ENCODE results near the gene PDSS2.

DNA sequence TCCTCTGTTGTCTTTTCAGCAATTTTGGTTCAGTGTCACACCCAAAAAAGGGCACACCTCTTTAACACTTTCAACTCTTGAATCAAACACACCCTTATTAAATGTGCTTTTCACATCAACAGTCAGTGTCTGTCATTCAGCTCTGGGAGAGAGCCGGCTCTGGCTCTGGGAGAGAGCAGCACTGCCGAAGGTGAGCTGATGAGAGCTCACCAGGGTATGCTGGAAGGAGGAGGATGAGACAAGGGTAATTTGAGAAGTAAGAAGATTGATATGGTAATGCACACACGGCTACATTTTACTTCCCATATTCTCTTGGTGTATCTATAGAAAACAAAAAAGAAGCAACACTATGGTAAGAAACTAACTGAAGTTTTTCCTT lies 134.2 kb downstream of the RTN4IP1 start:
- PRO-cap, result no peak

DNA sequence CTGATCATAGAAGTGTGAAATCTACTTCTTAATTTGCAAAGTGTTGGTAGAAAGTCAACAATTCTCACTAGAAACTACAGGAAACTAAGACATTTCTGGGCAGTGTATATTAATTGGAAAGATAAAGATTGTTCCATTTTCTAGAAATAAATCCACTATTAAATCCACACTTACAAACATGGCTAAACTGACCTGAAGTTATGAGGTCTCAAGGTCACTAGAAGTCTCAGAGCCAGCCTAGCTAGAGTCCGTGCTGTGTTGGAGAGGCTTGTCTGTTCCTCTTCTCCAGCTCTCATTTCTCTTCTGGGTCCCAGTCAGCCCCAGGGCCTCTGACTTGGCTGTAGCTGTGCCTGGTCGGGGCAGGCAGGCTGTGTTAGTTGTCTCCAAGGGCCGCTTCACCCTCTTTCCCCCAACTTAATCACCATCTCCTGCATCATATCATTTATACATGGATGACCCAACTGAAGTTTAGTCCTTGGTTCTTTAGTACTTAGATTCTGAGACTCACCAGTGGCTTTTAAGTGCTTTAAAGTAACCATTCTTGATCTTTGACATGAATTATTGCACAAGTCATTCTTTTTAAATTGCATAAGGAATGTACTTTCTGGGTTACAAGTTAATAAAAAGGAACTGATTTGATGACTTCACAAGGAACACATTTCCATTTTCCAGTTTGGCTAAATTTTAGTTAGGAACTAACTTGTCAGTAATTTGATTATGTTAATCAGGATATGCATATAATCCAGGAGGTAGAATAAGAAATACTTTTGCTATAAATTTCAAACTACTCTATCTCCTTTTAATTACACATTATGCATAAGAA lies 127.4 kb downstream of the RTN4IP1 start:
- PRO-cap, result no peak

- PRO-cap, result no peak
Measured at GRCh38 chr6:106511433-106512039, 117.8 kb downstream of the RTN4IP1 start.

DNA sequence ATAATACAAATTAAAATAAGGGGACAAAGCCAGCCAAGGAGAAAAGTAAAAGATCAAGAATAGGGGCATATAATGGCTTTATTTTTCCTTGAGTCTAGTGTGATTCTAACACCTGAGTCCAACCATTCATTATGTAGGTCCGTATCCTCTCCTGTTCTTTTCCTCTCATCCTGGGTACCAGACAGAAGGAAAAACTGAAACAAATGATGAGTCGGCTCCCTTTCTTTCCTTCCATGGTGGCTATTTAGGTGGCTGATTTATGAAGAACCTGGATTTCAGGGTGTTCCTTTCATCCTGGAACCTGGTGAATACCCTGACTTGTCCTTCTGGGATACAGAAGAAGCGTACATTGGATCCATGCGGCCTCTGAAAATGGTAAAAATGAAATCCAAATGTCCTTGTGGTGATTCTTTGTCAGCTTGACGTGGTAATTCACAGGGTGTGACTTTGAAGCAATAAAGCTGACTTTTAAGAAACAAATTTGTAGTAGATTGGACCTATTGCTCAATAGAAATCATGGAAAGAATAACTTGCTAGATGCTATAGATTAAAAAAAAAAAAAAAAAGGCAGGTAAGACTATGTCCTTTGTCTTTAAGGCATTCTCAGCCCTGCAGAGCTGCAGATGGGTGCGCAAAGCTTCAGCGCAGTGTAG lies 90.0 kb downstream of the RTN4IP1 start:
- PRO-cap, result no peak

- PRO-cap, result no peak
Measured at GRCh38 chr6:106546765-106547222, 82.5 kb downstream of the RTN4IP1 start.

DNA sequence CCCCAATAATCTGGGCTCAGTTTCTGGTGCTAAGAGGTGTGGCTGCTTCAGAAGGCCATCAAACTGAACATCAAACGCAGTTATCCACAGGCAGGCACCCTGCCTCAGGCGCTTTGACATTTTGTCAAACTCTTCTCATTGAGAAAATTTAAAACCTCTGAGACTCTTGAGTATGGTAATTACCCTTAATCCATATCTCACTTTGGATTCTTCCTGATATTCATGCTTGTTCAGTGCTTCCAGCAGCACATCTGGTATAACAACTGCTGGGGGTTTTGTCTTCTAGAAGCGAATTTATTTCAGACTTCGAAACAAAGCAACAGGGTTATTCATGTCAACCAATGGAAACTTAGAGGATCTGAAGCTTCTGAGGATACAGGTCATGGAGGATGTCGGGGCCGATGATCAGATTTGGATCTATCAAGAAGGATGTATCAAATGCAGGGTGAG lies 68.2 kb downstream of the RTN4IP1 start:
- PRO-cap, result no peak

GRCh38 chr6:106715304-106715503 lies 85.8 kb downstream of the QRSL1 start:
- PRO-cap, result no peak

DNA sequence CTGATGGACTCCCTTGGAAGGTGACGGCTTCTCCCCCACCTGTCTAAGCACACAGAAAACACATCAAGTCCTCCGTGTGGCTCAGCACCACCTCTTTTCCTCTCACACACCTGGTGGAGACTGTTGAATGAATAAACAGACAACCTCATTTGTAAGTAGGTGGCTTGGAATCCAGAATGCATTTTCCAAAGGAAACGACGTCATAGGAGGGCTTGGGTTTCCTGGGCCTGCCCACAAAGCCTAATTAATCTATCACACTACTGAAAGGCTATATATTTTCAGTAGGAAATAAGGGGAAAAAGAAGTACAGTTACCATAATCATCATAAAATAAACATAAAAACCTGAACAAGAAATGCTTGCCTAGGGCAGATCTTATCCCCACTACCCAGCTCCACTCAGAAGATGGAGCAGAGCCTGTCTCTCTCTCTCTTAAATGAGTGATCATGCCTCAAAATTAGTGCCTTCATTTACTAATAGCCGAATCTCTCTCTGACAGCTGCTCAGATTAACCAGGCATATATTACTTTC lies 121.3 kb downstream of the QRSL1 start:
- PRO-cap, result no peak

DNA sequence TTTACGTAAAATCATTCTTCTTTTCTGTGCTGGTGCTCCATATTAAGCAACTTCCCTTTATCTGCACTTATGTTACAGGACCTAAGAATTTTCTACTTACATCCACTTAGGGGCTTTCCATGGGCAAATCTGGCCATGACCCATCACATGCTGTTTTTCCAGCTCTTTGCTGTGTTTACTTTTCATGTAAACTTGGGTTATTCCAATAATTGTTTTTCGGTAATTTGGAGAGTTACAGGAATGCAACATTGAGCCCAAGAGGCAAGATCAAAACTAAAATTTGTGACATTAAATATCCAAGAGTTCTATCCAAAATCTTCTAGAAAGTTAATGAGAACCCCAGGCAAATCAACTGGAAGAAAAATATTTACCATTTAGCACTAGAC lies 156.3 kb downstream of the QRSL1 start:
- PRO-cap, result no peak

DNA sequence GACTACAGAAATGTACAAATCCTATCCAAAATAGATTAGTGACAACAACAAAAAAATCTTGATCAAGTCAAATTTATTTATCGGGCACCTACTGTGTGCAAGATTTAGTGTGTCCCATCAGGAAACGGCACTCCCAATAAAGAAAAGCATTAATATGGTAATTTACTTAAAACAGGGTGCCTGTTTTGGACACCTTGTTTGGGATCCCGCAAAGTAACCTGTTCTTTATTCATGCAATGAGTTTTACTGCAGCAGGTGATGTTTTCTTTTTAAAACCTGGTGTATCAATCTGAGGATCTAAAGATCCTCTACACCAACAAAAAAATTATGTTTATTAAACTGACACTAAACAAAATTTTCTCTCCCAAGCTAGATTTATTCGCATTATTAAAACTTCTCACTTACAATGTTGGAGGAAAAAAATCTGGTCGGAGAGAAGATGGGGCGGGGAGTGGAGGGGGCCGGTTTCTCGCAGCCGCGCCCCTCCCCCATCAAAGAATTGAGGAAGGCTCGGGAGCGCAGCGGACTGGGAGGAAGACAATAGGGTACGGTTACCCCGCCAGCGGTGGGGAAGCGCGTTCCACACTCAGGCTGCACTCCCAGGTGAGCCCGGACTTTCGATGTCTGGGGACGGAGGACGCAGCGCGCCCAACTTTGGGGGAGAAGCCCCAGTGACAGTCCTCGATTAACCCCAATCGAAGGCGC lies 1.5 kb downstream of the CD24 start:
- PRO-cap, result no peak

- PRO-cap, result no peak
Measured at GRCh38 chr6:107116136-107116300, 703 bp upstream of the BEND3 start.

- PRO-cap, result no peak
Measured at GRCh38 chr6:107152484-107153122, 37.3 kb upstream of the BEND3 start.

- PRO-cap, result no peak
Measured at GRCh38 chr6:107189536-107189868, 74.2 kb upstream of the BEND3 start.

GRCh38 chr6:107403917-107404411 lies 55.4 kb downstream of the PDSS2 start:
- PRO-cap, result no peak

GRCh38 chr6:107459185-107459635 lies at the start of gene PDSS2:
TSS of gene PDSS2 (minus strand) at chr6:107459564.
- PRO-cap, result bidirectional peak, plus-strand start at chr6:107459738, minus-strand start at chr6:107459519

GRCh38 chr6:107659626-107660146 lies 164.4 kb downstream of the SCML4 start:
- PRO-cap, result no peak

DNA sequence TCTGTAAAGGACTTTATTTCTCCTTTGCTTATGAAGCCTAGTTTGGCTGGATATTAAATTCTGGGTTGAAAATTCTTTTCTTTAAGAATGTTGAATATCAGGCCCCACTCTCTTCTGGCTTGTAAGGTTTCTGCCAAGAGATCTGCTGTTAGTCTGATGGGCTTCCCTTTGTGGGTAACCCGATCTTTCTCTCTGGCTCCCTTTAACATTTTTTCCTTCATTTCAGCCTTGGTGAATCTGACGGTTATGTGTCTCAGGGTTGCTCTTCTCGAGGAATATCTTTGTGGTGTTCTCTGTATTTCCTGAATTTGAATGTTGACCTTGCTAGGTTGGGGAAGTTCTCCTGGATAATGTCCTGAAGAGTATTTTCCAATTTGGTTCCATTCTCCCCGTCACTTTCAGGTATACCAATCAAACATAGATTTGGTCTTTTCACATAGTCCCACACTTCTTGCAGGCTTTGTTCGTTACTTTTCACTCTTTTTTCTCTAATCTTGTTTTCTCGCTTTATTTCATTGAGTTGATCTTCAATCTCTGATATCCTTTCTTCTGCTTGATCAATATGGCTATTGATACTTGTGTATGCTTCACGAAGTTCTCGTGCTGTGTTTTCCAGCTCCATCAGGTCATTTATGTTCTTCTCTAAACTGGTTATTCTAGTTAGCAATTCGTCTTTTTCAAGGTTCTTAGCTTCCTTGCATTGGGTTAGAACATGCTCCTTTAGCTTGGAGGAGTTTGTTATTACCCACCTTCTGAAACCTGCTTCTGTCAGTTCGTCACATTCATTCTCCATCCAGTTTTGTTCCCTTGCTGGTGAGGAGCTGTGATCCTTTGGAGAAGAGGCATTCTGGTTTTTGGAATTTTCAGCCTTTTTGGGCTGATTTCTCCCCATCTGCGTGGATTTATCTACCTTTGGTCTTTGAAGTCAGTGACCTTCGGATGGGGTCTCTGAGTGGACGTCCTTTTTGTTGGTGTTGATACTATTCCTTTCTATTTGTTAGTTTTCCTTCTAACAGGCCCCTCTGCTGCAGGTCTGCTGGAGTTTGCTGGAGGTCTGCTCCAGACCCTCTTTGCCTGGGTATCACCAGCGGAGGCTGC lies 66.9 kb downstream of the SEC63 start:
- PRO-cap, result no peak

DNA sequence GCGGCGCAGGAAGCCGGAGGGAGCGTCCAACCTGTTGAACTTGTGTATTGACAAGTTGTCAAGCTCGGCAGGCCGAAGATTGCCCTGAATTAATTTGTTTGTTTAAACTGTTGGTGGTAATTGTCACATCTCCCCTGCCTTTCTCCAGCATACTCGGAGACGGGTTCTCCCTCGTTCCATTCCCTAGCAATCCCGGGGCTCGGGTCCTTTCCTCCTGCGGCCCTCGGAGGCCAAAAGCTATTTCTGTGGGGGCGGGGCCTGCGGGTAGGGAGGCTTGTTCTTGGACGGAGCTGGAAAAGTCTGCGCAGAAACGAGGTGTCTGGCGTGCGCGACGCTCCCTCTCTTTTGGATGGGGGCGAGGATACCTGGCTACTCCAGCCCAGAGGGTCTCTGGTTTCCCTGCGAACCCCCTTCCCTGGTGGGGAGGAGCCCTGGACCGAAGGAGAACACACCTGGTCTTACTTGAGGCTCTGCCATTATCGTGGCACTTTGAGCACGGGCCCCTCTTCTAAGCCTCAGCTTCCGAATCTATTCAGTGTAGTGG lies 10.0 kb downstream of the NR2E1 start:
- PRO-cap, result no peak

- PRO-cap, result no peak
Measured at GRCh38 chr6:108557078-108557741, 3.5 kb upstream of the FOXO3 start.

- PRO-cap, result no peak
Measured at GRCh38 chr6:108571338-108571908, 10.7 kb downstream of the FOXO3 start.